HCT116 (cell line): ENCODE results near the genes CDS1 and SLC10A6.

- RRBS, result under 1% methylated on average over 6 of the region's 37 CpGs
Measured at GRCh38 chr4:83011832-83012593, 1.4 kb upstream of the LIN54 start.

- RRBS, result 98% methylated on average over 14 of the region's 73 CpGs
Measured at GRCh38 chr4:83109198-83110392, 4.9 kb downstream of the PLAC8 start.

DNA sequence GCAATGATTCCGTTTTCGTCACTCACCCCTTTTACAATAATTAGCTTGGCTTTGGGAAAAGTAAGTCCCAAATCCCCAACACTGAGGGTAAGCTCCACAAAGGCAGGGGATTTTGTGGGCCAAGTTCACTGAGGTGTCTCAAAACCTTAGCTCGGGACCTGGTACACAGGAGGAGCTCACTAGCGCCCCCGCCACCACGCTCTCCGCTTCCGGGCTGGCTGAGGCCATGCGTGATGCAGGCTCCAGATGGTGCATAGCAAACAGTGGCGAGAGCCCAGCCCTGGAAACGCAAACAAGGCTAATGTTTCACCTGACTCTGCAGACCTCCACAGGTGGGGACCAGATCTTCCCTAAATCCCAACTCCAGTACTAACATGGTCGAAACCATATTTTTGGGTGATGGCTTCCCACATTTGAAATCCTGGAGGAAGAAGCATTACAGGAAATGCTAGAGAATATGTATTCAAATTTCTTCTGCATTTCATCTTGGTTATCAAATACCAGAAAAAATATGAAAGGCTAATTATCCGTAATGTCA is 4.1 kb downstream of the PLAC8 start:
- RRBS, result no CpG with 5 or more reads among the region's 13 CpGs

DNA sequence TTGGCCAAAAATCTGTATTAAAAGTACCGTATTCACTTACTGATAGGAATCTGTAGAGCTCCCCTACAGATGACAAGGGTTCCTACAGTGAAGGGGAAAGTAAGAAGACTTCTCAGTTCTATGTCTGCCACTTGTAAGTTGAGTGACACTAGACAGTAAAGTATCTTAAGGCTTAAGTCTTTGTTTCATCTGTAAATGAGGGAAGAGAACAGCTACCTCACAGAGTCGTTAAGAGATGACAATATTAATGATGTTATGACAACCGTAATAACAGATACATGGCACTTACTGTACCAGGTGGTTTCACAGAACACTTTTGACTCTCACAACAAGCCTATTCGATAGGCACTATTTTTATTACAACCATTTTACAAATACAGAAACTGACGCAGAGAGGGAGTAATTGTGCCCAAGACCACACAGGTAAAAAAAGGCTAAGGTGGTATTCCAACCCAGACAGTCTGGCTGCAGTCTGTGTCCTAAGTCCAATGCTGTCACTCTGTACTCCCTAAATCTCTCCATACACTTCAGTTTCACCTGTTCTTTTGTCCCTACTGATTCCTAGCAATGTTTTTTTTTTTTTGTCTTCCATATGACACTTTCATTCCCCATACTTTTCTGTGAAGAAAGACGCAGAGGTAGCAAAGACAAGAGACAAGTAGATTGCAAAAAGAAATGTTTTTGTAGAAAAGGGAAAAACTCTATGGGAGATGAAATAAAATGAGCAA is 3.0 kb downstream of the COQ2 start:
- RRBS, result no CpG with 5 or more reads among the region's 6 CpGs

DNA sequence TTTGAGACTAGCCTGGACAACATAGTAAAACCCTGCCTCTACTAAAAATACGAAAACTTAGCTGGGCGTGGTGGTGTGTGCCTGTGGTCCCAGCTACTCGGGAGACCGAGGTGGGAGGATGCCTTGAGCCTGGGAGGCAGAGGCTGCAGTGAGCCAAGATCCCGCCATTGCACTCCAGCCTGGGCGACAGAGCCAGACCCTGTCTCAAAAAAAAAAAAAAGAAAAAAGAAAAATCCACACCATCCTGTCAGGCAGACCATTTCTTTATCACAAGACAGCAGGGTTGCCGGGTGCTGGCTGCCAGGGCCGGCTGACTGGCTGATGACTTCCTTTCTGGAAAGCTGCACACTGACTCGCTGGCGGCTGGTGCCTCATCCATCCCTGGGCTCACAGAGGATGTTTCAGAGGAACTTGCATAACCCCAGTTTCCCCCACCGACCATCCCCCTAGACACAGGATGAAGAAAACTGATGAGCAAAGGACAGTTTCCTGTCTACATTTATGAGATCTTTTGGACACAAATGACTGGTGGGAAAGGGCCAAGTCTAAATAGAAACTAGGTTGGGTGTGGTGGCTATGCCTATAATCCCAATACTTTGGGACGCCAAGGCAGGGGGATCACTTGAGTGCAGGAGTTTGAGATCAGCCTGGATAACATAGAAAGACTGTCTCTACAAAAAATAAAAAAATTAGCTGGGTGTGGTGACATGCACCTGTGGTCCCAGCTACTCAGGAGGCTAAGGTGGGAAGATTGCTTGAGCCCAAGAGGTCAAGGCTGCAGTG is 14.1 kb downstream of the HPSE start:
- RRBS, result no CpG with 5 or more reads among the region's 12 CpGs

- RRBS, result 1% methylated on average over 28 of the region's 39 CpGs
Measured at GRCh38 chr4:84498197-84498610, 888 bp downstream of the NKX6-1 start.

DNA sequence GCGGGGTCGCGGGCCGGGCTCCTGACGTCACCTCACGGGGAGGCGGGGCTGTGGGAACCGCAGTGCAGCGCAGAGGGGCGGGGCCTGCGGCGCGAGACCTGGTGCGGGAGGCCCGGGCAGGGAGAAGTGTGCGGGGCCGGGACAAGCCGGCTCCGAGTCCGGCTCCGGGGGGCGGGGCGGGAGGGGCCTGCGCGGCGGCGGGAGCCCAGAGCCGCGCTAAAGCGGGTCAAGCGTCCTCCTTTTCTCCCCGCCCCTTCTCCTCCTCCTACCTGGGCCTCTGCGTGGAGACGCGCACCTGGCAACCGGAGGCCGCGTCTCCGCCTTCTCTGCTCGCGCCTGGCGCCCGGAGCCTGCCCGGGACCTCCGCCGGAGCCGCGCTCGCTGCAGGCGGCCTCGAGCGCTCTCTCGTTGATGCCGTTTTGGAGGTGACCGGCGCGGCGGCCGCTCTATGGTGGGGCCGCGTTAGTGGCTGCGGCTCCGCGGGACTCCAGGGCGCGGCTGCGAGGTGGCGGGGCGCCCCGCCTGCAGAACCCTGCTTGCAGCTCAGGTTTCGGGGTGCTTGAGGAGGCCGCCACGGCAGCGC is at the start of gene CDS1:
CDS1 (plus strand) TSS at position 320 of the 583 bp plus-strand sequence.
- RRBS, result under 1% methylated on average over 27 of the region's 74 CpGs

- RRBS, result no CpG with 5 or more reads among the region's 4 CpGs
Measured at GRCh38 chr4:84736942-84737583, 154.1 kb downstream of the CDS1 start.

- RRBS, result no CpG with 5 or more reads among the region's 4 CpGs
Measured at GRCh38 chr4:84753628-84754052, 170.7 kb downstream of the CDS1 start.

GRCh38 chr4:84939942-84940643 is 26.4 kb downstream of the WDFY3 start:
- RRBS, result no CpG with 5 or more reads among the region's 3 CpGs

GRCh38 chr4:85762245-85762543 is 287.2 kb downstream of the ARHGAP24 start:
- RRBS, result no CpG with 5 or more reads among the region's 3 CpGs

DNA sequence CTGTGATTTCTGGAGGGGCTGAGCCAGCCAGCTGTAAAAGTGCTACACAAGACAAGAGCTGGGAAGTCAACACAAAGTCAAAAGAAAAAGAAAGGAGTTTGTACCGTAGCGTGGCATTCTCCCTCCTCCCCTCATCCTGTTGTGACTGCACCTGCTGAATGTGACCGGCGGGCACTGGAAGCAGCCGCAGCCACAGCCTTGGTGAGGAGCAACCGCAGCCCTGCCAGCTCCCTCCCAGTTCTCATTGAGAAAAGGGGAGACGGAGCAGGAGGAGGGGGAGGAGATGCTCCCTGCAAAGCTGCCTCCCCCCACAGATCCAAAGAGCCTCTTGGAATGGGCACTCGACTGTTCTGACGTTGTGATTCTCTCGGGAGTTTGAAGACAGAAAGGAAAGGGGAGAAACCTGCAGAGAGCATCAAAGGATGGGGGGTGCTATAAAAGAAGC is 429.9 kb downstream of the MAPK10 start:
- RRBS, result no CpG with 5 or more reads among the region's 10 CpGs

GRCh38 chr4:86594388-86595494 is 626 bp downstream of the PTPN13 start:
- RRBS, result 1% methylated on average over 9 of the region's 69 CpGs

DNA sequence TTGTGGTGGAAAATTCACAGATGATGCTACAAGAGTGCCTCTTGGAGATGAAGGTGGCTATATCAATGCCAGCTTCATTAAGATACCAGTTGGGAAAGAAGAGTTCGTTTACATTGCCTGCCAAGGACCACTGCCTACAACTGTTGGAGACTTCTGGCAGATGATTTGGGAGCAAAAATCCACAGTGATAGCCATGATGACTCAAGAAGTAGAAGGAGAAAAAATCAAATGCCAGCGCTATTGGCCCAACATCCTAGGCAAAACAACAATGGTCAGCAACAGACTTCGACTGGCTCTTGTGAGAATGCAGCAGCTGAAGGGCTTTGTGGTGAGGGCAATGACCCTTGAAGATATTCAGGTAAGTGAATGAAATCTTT is 41.7 kb downstream of the SLC10A6 start:
- RRBS, result no CpG with 5 or more reads among the region's 3 CpGs

DNA sequence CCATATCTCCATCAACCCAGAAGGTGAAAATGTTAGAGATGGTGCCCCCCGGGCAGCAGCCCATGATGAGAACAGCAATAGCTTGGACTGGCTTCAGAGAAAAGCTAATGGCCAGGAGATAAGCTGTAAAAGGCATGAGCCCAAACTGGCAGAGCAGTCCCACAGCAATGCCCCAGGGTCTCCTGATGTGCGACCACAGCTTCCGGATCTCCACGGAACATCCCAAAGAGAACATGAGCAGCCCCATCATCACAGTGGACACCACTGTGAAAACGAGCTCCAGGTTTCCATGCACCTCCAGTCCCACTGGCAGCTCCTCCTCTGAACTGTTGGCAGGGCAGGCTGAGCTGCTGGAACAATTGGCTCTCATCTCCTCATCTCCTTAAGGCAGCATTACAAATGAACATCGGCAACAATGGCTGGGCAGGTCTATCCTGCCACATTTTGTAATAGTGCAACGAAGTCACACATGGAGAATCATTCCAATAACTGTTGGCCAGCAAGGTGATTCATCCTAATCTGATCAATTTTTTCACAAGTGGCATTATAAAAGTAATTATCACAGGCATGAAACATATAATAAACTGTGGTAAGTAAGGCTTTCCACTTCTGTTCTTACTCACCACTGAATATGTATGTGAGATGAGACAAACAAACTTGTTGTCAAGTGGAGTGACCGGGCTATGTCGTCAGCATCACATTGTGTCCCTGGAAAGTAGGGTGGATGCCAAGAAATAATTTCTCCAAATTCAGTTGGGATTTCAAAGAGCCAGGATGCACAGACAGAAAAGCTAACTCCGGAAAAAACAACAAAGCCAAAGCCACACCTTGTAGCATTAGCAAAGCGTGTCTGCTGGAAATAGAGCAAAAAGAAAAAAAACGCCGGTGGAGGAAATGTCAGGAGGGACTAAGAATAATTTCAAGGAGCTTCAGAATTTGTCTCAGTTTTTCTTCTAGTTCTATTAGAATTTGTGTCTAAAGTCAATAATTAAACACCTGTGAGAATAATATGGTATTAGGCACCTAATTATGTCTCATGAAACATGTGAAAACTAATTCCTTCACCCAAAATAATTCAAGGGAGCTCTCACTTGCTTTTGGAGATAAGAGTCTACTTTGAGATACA is at the start of gene SLC10A6:
SLC10A6 (minus strand) TSS at position 639 of the 1,126 bp plus-strand sequence.
- RRBS, result 92% methylated on average over 1 of the region's 13 CpGs

DNA sequence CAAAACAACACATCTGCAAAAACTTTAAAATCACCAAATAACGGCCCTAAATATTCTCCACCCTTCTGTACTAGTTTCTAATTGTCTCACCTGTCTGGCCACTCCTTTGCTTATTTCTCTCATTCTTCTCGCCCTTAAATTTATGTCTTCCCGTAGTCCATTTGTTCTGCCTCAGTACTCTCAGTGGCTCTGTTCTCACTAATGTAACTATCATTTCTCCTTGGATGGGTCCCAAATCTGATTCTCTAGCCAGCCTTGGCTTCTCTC is 4.2 kb upstream of the C4orf36 start:
- RRBS, result no CpG with 5 or more reads among the region's 3 CpGs

DNA sequence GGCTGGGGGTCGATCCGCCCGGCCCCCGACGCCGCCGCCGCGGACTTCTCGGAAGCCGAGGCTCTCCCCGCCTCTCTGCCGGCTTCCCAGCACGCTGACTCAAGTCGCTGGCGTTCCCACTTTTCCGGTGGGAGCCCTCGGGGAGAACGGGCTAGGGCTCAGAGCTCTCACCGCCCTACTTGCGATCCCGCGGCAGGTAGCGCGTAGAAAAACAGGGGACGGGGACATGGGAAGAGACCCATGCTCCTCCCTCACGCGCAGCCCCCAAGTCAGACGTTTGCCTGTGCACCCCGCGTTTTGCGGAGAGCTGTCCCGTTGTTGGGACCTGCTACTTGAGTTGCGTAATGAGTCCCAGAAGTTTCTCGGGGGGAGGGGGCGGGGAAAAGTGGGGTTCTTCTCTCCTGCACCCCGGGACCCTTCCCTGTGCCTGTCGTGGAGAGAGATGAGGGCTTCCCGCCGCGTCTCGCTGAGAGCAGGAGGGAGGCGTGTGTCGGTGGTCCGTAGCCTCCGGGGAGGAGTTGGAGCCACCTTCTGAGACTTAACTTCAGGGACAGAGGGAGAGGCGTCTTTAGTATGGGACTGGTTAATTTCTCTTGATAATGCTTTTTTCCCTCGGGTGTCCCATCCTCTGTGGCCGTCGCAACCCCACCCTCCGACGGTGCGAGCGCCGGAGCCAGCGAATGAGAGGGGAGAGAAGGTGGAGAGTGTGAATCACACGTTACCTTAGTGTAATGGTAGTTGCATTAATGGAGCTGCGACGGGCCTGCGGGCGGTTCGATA is 645 bp downstream of the AFF1 start:
- RRBS, result under 1% methylated on average over 23 of the region's 62 CpGs

GRCh38 chr4:86972855-86973685 is 38.3 kb downstream of the AFF1 start:
- RRBS, result no CpG with 5 or more reads among the region's 5 CpGs